Thoracic aorta endothelial cell (primary cell): ENCODE data around the genes OR4B1, OR4C3, OR4C5, OR4A5, OR5L1 and OR5W2.

DNA sequence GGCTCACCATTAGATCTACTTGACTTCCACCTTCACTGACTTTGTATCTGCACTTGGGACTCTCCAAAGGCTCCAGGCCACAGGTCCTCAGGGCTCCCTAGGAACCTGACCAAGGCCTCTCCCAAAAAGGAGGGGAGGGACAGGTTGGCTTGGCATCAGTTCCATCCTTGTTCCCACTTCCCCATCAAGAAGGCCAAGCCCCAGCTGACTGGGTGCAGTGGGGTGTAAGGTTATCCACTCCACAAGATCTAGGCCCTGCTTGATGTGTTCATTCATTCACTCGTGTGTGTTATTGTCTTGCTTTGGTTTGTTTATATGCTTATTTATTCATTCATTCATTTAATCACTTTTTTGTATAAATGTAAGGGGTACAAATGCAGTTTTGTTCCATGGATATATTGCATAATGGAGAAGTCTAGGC is 2.4 kb upstream of the SPI1 start:
- CAGE, long polyA plus RNA, result no peak

- CAGE, long polyA plus RNA, result no peak
Measured at GRCh38 chr11:47466496-47467556, 17.9 kb upstream of the RAPSN start.

DNA sequence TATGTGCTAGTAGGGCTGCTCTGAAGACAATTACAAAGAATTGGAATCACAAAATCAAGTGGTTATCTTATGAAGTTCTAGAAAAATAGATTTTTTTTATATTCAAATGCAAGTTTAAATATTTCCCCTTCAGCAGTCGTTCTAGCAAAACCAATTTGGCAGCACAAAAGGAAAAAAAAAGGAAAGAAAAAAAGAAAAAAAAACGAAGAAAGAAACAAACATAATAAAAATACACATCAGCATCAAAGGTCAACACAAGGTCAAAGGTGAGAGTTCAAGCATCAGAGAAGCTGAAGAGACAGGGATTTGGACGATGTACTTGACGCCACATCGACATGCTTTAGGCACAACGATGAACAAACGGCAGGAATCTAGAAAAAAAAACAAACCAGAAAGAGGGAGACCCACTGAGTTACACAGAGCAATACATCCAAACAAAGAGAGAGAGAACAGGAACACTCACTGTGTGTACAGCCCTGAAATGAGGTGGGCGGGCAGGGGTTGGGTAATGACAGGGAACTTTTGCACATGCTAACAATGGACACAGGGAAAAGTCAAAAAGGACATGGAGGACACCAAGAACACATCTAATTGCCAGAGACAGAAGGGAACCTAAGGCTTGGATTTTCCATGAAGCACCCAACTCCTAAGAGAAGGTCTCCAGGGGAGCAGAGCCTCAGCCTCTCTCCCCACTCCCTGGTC is 19.7 kb upstream of the RAPSN start:
- CAGE, long polyA plus RNA, result no peak

DNA sequence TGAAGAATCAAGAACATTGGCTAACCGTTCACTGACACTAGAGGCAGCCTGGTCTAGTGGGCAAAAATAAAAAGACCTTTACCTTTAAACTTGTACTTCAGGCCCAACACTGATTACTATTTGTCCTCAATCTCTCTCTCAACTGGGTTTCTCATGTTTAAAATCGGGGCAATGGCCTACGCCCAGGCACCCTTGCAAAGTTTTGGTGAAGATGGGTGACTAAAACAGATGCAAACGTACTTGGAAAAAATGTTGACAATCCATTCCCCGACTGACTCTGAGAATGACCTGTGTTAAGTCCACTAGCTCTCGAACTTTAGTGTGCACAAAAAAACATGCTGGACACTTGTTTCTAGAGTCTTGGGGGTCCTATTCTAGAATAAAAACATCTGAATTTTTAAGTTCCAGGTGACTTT is 48.5 kb upstream of the RAPSN start:
- CAGE, long polyA plus RNA, result no peak

- CAGE, long polyA plus RNA, result no peak
Measured at GRCh38 chr11:47498514-47499112, 49.7 kb upstream of the RAPSN start.

DNA sequence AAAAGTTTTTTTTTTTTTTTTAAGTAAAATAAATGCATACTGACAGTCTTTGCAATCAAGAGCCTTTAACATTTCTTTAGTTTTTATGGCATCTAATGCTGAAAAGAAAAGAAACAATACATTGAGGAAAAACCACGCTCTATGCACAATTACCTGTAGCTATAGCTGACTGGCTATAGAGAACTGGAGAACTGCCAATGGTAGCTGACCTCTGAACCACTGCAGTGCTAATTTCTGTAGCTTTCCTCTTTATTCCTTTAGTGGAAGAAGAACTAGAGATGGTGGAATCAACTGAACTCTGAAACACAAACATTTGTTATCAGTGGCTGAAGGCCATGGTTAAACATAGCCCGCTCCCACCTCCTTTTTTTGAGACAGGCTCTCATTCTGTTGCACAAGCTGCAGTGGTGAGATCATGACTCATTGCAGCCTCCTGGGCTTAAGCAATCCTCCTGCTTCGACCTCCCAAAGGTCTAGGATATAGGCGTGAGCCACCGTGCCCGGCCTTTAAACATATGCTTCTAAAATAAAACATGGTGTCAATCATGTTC is 8.8 kb upstream of the AGBL2 start:
- CAGE, long polyA plus RNA, result no peak

DNA sequence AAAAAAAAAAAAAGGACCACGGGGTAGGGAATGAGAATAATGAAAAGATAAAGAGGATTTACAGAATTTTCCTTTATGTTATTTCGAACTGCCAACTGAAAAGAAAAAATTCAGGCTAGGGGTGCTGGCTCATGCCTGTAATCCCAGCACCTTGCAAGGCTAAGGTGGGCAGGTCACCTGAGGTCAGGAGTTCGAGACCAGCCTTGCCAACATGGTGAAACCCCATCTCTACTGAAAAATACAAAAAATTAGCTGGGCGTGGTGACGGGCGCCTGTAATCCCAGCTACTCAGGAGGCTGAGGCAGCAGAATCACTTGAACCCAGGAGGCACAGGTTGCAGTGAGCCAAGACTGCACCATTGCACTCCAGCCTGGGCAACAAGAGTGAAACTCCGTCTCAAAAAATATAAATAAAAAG is 24.6 kb downstream of the FNBP4 start:
- CAGE, long polyA plus RNA, result no peak

GRCh38 chr11:47760289-47760981 is 6.7 kb downstream of the FNBP4 start:
- CAGE, long polyA plus RNA, result no peak

GRCh38 chr11:48031807-48032480 is 51.6 kb downstream of the PTPRJ start:
- CAGE, long polyA plus RNA, result no peak

- CAGE, long polyA plus RNA, result no peak
Measured at GRCh38 chr11:48052065-48052606, 71.8 kb downstream of the PTPRJ start.

GRCh38 chr11:48055188-48056509 is 75.3 kb downstream of the PTPRJ start:
- CAGE, long polyA plus RNA, result no peak

DNA sequence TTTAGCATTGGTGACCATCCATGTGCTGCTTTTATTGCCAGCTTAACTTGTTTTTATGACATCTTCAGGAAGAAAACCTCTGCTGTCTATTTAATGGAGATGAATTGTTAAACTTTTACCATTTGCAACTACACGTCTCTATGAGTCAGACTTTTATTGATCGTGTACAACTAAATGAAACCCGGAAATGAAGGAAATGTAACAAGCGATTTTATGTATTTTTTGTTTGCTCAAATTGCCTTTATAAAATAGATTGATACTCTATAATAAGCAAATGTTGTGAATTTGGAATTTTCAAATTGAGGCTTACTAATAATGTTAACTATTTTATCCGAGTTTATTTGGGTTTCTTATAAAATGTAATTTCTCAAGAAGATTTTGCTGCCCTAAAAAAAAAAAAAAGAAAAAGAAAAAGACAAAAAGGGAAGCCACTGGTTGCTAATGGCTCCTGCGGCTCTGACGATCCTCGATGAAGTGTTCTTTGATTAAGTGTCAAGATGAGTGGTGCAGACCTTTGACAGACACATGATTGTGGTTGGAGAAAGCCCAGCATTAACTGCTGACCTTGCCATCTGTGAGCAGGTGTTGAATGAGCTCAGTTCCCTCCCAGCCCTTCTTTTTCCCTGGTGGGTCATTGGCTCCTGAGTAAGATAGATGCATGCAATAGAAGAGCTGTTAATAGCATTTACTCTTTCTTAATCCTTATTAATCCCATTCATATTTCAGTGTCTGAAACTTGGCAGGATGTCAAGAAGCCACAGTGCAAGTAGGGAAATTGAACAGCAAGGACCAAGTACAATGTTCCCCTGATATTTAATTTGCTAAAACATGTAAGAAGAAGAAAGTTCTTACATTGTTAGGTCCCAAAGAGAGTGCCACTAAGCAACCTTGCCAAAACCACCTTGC is 113.3 kb downstream of the PTPRJ start:
- CAGE, long polyA plus RNA, result no peak

DNA sequence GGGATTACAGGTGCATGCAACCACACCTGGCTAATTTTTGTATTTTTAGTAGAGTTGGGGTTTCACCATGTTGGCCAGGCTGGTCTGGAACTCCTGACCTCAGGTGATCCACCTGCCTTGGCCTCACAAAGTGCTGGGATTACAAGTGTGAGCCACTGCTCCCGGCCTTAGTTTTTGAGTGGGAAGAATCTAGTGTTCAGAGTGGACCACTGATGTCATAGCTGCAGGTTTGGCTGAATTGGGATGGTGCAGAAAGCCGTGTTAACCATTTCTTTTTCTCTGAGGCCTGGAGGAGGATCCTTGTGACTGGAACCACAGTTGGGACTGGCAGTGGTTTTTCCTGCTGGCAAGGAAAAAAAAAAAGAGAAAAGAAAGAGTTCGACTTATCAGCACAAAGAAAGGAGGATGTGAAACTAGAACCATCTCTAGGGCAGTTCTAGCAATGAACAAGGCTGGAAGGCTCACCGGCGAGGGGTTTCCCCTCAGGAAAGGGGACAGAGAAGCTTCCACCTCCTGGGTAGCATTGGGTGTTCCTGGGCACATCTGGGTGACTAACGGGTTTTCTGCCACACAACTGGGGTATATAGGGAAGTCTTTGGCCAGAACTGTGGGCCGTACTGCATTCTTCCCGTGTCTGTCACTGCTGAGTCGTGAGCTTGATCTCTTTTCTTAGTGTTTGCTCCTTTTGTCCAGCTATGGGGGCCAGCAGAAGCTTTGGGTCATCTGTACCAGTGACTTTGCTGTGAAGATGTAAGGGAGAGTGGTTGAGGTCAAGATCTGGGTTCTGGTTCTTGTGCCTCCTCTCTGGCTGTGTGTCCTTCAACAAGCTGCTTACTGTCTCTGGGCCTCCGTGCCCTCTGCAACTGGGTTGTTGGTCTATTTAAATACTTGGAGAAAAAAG is 109.5 kb upstream of the OR4B1 start:
- CAGE, long polyA plus RNA, result no peak

DNA sequence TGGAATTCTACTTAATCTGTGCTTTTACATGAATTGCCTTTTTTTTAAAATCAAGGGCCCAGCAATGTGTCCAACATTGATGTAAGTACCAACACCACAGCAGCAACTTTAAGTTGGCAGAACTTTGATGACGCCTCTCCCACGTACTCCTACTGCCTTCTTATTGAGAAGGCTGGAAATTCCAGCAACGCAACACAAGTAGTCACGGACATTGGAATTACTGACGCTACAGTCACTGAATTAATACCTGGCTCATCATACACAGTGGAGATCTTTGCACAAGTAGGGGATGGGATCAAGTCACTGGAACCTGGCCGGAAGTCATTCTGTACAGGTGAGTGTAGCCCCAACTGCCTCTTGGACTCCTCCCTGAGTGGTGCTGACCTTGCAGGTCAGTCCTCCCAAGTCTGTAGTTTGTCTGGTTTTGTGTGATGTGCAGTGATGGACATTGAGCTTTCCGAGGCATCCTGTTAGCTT is 79.6 kb upstream of the OR4B1 start:
- CAGE, long polyA plus RNA, result no peak

GRCh38 chr11:48216472-48216962 is at the start of gene OR4B1:
Gene OR4B1, plus strand, starts transcription at chr11:48216810.
- CAGE, long polyA plus RNA, result no peak

- CAGE, long polyA plus RNA, result no peak
Measured at GRCh38 chr11:48324477-48325111, at the start of gene OR4C3. Gene OR4C3, plus strand, starts transcription at chr11:48324920.

DNA sequence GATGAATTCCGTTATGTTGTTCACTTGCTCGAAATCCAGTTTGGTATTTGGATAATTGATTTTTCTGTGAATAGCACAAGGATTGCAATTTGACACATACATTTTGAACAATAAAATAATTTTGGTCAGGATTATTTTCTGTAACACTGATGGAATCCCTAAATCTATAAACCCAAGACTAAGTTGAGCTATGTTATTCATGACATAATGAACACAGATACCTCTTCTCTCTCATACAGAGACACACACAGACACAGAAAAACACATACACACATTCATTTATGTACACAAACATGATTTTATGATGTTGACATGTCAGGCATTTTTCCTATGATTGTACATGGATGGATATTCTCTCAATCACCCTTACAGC is at the start of gene OR4C5:
Gene OR4C5 (minus strand): TSS at position 102 of the 373 bp plus-strand sequence.
- CAGE, long polyA plus RNA, result no peak

DNA sequence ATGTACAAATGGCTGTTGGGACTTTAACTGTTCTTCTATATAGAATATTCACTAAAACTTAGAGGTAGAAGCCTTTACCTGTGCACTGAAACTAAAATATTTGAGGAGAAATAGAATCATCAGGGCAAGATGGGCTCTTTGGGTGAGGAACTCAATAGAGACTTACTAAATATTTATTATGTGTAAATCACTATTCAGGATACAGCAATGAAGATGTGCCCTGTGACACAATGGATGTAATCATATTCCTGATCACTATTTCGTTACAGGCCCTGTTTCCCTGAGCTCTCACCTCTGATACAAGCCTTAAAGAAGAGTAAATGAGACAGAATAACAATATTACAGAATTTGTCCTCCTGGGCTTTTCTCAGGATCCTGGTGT is at the start of gene OR4A5:
Gene OR4A5 (plus strand): TSS at position 268 of the 382 bp plus-strand sequence.
- CAGE, long polyA plus RNA, result no peak

- CAGE, long polyA plus RNA, result no peak
Measured at GRCh38 chr11:55811152-55811664, at the start of gene OR5L1. Gene OR5L1, plus strand, starts transcription at chr11:55811367.

DNA sequence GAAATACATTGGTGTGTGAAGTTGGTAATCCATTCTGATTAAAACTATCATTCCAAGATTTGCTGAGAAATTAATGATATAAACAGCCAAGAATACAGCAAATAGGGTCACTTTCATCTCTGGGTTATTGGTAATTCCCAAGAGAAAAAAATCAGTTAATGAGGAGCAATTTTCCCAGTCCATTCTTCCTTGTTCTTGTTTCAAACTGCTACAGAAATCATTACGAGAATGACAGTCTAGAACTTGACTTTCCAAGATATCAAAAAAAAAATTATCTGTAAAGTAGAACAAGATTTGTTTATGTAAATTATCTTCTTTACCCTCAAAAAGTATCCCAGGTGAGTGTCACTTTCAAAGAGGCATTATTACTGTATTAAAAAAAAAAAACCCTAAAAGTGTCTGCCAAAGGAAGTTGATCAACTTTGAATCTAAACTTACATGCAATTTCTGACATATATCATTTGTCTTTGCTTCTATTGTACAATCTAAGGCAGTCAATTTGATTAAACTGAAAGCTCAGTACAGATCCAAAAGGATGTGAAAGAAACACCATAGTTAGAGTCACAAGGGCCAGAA is at the start of gene OR5W2:
Gene OR5W2 (minus strand): TSS at position 183 of the 576 bp plus-strand sequence.
- CAGE, long polyA plus RNA, result no peak